ENCODE results near the genes CNR1, RRAGD and ANKRD6.

DNA sequence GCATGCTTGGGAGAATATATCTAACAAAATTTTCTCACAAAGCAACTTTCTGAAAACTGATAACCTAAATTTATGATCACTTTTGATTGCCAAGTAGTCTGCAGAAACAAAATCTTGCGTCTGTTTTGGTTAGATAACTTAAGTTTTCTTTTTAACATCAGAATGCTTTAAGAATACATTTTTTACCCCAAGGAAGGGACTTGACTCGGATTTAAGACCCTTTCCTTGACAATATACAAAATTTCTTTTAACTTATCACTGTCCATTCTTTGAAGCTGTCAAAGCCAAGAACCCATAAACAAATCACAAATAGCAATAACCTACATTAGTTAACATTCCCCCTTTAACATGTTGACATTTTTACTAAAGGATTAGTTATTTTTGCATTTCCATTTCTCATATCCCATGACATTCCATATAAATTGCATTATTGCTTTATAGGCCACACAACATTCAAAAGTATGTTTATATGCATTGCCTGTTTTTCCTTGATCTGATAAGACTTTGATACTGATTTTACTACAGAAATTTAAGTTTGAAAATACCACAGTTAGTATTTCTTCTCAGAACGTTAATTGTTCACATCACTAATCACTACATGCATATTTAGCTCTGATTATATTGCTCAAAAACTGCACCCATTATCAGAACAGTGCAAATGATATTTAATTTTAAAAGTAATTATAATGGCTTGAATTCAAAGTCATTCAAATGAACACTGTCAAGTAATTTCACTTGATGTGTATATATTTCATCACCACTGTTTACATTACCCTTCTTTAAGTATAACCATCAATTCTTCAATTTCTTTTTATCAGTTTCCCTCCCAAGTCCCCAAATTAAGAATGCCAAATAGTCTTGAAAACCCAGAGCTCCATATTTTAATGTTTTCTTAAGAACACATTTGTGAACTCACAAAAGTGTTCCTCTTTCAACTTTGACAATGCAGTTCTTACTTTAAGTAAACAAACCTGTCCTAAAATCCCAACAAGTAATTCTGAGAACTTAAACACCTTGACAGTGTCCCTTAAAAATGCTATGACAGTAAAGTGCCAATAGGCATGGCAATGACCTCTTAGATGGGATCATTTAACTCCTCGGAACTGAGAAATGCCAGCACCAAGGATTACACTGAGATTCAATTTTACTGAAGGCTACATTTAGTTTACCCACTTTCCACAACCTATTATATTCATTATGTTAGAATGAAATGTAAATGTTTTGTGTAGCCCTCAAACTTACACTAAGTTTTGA lies 16.4 kb upstream of the SNX14 start:
- RRBS: no CpG with 5 or more reads among the region's 4 CpGs

DNA sequence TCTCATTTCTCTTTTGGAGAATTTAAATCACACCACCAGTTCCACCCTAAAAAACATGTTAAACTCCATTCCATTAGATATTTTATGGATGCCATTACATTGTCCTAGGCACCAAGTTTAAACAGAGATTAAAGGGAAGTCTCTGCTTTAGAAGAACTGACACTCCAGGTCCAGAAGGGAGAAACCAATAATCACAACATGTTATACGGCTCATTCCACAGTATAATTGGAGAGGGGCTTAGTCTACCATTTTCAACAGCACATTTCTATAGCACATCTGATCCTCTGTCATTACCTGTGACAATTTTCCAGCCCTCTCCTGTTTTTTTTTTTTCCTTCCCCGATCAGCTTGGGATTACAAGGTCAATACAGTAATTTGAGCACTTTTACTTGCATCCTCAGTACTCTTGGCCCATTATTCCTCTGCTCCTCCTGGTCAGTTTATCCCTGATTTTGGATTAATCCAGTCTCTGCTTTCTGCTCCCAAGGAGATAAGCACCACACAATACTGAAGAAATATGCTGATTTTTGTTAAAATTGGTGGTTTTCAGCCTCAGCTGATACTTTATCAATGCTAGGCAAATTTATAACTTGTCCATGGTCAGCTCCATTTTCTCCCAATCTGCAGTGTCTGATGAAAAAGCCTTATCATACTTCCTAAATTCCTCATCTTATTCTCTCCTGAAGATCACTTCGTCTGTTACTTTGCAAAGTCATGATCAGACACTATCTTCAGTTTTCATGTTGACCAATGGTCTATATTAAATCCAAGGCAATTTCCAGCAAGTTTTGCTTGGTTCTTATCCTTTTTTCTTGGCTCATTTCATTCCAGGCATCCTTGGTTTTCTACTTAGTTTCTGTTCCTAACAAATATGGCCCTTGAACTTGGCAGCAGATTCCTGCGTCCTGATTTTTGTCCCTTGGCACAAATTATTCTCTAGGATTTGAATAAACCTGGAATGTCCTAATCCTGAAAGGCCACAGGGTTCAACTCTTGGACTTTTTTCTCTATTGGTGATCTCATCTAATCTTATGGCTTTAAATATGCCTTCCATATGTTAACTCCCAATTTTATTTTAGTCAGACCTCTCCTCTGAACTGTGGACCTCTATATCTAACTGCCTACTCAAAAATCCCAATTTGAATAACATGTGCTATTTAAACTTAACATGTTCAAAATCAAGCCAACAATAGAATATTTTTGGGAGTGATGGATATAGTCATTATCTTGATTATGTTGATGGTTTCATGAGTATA lies 30.9 kb upstream of the SYNCRIP start:
- RRBS: no CpG with 5 or more reads among the region's 4 CpGs

- RRBS: no CpG with 5 or more reads among the region's 3 CpGs
Observed at GRCh38 chr6:85676294-85676872, 33.7 kb upstream of the SYNCRIP start.

DNA sequence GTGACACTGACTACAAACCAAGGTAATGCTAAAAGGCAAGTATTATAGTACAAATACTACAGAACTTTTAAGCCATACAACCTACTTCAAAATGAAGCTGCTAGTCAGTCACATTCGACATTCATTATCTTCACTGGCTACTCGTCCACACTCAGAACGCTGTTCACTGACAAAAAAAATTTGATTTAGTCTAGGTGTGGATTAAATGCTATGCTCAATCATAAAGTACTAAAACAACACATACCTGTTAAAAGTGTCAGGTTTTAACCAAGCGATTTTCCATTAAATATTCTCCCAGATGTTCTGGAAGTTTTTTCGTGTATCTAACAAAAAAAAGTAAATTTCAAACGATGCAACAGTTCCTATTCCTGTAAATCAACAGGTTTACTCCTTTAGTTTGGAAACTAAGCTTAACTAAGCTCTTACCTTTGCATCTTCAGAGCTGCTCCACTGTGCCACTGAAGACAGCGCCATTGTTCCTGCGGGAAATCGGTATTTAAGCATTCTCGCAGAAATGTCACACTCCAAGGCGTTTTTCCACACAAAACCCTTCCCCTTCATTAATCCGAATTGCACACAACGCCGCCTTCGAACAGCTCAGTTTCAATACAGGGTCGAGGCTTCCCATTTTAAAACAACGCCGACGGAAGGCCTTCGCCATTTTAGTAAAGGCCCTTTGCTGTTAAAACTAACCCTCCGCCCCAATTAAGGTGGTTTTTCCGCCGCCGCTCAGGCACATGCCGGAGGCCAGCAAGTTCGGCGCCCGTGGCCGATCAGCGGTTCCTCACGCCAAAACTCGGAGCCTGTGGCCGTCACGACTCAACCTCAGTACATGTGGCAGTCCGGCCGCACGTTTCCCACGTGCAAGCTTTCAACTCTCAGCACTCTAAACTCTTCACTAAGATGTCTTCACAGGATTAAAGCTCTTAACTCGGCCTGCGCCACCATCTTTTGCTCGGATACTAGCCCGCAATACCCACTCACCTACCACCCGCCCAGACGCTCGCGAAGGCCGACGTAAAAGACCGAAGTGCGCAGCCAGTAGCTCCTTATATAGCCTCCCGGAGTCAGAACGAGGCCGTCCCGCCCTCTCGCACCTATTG lies 35.4 kb upstream of the SYNCRIP start:
- RRBS: 1% methylated on average over 8 of the region's 55 CpGs

- RRBS: under 1% methylated on average over 12 of the region's 68 CpGs
Observed at GRCh38 chr6:85678813-85679646, 36.3 kb upstream of the SYNCRIP start.

DNA sequence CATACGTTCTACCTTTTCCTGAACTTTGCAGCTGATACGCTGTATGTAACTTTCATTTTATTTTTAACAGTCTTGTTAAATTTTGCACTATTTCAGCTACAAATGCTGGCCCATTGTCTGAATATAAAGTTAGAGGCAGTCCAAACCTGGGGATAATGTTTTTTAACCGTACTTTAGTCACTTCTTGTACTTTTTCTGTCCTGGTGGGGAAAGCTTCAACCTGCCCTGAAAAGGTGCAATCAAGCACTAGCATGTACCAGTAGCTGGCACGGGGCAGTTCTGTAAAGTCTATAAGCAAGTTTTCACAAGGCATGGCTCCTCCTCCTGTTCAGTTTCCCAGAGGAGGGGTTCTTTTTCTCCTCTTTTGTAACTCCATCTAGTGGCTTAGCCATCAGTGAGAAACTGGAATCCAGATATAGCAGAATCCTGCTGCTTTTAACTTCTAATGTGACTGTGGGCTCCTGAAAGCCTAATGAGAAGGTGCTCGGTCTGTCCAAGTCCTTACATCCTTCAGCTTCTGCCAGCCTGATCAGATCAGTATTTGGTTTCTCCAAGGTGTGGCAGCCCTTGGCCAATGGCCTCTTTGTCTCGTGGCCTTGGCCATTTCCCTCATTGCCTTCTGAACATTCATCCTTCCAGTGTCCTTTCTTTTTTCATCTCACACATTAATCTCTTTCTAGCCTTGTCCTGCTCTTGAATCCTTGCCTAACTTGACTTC lies 221.8 kb upstream of the SYNCRIP start:
- RRBS: no CpG with 5 or more reads among the region's 6 CpGs

DNA sequence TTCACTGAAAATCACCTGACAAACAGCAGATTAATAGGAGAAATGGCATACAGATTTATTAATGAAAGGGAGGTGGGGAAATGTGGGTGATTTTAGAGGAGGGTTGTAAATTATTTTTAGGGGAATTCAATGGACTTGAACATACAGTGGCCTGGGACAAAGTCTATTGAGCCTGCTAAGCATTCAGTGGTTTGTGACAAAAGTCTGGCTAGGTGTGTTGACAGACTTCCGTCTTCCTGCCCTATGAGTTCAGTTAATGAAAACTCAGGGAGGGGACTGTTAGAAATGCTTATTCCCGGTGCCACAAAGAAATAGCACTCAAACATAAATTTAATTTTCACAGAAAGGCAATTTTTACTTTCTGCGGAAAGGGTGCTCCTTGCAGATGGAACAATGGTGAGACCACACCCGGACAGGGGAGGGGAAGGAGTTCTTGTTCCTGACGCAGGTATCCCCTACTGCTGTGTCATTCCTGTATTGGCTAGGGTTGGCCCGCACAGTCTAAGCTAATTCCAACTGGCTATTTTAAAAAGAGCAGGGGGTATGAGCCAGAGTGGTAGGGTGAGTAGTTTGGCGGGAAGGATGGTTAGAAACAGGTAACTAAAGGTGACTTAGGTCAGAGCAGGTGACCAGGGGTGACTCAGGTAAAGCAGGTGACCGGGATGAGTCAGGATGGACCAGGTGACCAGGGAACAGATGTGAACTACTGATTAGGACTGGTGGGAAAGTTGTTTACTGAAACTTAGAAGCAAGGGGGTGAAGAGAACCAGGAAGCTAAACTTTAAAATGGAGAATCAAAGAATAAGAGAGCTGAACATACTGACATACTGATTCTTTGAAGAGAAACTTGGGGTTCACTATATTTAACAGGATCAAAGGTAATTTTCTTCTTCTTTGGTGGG lies 57.9 kb downstream of the ZNF292 start:
- RRBS: no CpG with 5 or more reads among the region's 8 CpGs

- RRBS: no CpG with 5 or more reads among the region's 3 CpGs
Observed at GRCh38 chr6:87264383-87264956, 57.9 kb upstream of the SMIM8 start.

- RRBS: no CpG with 5 or more reads among the region's 4 CpGs
Observed at GRCh38 chr6:87697279-87698037, 4.6 kb downstream of the AKIRIN2 start.

- RRBS: no CpG with 5 or more reads among the region's 1 CpG
Observed at GRCh38 chr6:87789171-87789591, 87.1 kb upstream of the AKIRIN2 start.

DNA sequence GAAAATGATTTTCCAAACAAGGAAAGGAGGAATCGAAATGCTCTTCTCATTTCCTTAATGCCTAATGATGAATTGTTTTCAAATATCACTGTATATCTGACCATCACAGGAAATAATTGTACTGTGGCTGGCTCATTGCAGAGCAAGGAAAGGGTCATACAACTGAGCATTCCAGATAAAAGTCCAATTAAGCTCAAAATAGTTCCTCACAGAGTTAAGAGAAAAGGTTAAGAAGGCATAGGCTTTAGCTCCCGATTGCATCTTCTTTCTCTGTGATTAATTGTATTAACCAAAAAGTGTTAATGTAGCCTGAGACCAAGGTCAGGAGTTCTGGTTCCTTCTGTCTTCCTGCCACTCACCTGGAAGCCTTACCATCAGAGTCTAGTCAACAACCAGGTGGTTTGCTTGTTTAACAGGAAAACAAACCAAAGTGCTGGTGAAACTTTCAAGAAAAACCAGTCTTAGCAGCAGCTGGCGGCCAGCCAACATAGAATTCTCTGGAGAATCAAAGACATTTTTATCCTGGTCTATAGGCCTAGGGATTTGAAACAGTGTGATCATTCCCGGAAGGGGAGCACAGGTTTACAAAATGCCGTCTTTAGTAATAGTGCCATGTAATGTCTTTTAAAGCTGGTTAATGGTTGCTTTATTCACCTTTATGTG lies 146.4 kb upstream of the AKIRIN2 start:
- RRBS: no CpG with 5 or more reads among the region's 5 CpGs

- RRBS: no CpG with 5 or more reads among the region's 3 CpGs
Observed at GRCh38 chr6:87922573-87923572, 124.8 kb upstream of the SPACA1 start.

GRCh38 chr6:88166143-88167141 lies at the start of gene CNR1:
TSS of gene CNR1 (minus strand) at chr6:88166347.
- RRBS: 1% methylated on average over 45 of the region's 127 CpGs

DNA sequence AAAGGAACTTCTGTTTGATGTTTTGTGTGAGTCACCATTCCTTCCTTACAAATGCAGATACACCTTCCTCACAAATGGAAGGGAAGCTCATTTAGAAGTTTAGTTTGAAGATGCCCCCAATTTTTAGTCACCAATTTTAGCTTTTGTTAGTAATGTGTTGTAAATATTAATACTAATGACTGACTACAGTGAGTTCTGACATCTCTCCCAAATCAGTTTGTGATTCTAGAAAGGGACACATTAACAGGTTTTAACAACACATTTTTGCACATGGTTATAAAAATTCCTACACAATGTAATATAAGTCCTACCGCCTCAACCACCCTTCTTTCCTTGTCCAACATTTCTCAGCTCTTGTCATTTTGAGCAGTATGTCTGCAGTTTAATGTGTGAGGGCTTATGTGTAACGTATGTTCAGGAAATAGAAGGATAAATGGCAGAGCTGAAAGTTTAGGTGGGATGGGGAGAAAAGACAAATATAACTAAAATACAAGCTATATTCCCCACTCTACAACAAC lies 4.7 kb downstream of the PNRC1 start:
- RRBS: no CpG with 5 or more reads among the region's 2 CpGs

DNA sequence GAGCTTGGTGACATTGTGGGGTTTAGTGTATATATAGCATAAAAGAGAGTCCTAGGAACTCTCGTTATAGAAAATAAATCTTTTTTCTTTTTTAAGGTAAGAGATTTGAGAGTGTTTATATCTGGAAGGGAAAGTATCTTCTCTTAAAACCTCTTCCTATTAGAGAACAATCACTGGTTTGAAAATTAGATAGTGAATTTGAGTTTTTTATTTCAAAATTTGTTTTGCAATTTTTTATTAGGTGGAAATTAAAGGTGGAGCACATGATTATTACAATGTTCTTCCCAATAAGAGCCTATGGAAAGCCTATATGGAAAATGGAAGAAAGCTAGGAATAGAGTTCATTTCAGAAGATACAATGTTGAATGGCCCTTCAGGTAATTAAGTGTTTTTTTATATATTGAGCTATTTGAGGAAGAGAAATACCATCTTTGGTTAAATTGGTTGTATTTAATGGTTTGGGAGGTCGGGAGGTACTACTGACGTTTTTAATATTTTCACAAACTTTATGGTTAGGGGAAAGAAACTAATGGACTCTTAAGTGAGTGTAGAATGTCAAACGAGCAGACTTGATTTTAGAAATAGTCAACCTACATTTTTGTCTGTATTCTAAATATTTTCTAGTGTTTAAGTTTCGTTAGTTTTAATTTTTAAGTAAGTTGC lies 12.4 kb downstream of the PM20D2 start:
- RRBS: no CpG with 5 or more reads among the region's 5 CpGs

- RRBS: 1% methylated on average over 42 of the region's 88 CpGs
Observed at GRCh38 chr6:89412033-89412979, at the start of gene RRAGD. TSS of gene RRAGD (minus strand) at chr6:89412273.

- RRBS: under 1% methylated on average over 8 of the region's 61 CpGs
Observed at GRCh38 chr6:89432664-89433408, at the start of gene ANKRD6. TSS of gene ANKRD6 (plus strand) at chr6:89433152.

DNA sequence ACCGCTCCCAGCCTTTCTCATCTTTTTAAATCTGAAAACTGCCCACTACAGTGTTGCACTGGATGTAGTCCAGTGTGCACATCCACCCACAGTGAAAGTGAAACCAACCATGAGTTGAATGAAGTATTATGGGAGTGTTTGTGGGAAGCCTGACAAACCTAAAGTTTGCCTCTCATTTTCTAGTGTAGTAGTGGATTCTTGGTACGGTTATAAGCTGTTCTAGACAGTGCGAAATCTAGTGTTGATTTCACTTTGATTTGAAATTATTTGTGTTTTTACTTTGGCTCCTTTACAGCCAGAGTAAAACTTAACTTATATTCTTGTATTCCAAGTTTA lies 41.7 kb downstream of the ANKRD6 start:
- RRBS: no CpG with 5 or more reads among the region's 3 CpGs

Measured in retinal pigment epithelial cell (primary cell).